GM19239 (cell line): ENCODE data around the genes PIPOX and GIT1.

- RRBS, result no CpG with 5 or more reads among the region's 15 CpGs
Observed at GRCh38 chr17:29042443-29043711, at the start of gene PIPOX. Gene PIPOX, plus strand, starts transcription at chr17:29043141.

GRCh38 chr17:29089737-29090232 lies 46.8 kb downstream of the PIPOX start:
- RRBS, result 95% methylated on average over 5 of the region's 15 CpGs

- RRBS, result no CpG with 5 or more reads among the region's 15 CpGs
Observed at GRCh38 chr17:29092226-29092678, 49.3 kb downstream of the PIPOX start.

- RRBS, result no CpG with 5 or more reads among the region's 6 CpGs
Observed at GRCh38 chr17:29099505-29100112, 56.7 kb downstream of the PIPOX start.

- RRBS, result no CpG with 5 or more reads among the region's 11 CpGs
Observed at GRCh38 chr17:29106967-29107463, 64.1 kb downstream of the PIPOX start.

DNA sequence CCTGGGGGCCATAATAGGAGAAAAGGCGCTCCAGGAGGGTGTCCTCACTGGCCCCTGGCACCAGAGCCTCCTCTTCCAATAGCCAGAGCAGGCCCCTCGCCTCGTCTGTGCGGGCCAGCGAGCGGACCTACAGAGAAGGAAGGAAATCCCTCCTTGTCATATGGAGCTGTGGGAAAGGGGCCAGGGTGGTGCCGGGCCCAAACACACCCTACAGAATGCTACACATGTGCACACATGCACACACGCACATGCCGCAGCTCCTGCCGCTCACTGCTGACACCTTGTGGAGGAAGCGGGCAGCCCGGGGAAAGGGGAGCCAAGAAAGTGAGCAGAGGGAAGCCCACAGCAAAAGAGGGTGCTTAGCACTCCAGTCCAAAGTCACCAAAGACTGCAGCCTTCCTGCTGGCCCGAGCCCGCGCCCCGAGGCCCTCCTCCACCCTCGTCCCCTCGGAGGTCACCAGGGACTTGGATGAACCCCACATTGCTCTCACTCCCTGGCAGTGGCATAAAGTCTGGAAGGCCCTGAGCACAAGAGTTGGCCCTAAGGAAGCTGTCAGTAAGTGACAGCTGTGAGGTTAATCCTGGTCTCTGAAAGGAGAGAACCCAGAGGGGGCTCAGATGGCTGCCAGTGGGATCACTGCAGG lies 68.3 kb downstream of the MYO18A start:
- RRBS, result no CpG with 5 or more reads among the region's 18 CpGs

DNA sequence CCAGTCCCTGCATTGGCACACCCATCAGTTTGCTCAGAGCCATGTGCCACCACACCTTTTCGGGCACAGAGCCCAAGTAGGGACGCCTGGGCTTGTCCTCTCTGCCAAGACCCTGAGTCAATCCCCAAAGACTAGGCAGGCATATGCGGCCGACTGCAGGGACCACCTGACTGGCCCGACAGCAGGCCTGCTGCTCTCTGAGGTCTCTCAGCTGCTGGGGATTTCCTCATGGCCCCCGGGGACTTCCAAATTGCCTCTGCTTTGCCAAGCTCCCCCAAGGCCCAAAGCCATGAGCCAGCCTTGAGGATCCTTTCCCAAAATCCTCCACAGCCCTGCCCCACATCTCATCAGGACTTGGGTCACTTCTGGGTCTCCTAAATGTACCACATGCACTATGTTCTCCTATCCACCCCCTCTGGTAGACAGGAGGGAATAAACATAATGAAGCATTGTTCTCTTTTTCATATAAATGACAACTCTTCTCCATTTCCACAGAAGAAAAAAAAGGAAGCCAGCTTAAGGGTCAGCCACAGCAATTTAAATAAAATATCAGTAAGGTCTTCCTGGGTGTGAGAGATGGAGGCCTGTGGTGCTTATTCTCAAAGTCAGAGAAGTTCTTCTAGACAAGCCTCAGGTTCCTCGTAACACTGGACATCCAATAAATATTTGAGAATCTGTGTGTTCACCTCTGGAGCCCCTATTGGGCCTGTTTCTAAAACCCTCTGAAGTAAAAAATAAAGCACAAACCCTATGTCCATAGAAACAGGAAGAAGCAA lies 30.5 kb downstream of the MYO18A start:
- RRBS, result no CpG with 5 or more reads among the region's 7 CpGs

DNA sequence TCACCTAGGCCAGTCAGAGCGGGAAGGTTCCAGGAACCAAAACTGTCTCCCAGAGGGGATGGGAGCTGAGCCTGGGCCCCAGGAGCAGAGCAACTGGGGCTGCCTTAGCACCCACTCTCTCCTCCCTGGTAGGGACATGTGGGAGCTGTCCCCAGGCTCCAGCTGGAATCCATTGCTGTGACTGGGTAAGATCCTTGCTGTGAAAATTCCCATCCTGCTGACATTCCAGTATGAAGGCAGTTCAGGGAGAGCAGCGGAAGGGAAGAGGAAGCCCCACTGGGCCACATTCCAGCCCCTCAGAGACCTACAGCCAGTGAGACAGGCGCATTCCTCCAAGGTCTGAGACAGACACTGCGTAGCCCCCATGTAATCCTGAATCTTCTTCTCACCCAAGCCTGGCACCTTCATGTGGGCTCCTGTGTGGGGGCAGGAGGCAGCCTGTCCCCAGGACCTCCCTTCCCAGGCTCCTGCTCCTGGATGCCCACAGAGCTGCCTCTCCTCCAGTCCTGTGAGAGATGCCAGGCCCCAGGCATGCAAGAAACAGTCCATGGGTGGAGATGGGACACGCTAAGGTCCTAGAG lies 24.2 kb downstream of the MYO18A start:
- RRBS, result no CpG with 5 or more reads among the region's 5 CpGs

- RRBS, result no CpG with 5 or more reads among the region's 15 CpGs
Observed at GRCh38 chr17:29204447-29204805, 24.2 kb upstream of the MYO18A start.

GRCh38 chr17:29347787-29348024 lies 42.5 kb upstream of the TAOK1 start:
- RRBS, result no CpG with 5 or more reads among the region's 1 CpG

- RRBS, result 1% methylated on average over 18 of the region's 22 CpGs
Observed at GRCh38 chr17:29390043-29390286, 198 bp upstream of the TAOK1 start.

GRCh38 chr17:29391442-29391723 lies 1.2 kb downstream of the TAOK1 start:
- RRBS, result no CpG with 5 or more reads among the region's 7 CpGs

DNA sequence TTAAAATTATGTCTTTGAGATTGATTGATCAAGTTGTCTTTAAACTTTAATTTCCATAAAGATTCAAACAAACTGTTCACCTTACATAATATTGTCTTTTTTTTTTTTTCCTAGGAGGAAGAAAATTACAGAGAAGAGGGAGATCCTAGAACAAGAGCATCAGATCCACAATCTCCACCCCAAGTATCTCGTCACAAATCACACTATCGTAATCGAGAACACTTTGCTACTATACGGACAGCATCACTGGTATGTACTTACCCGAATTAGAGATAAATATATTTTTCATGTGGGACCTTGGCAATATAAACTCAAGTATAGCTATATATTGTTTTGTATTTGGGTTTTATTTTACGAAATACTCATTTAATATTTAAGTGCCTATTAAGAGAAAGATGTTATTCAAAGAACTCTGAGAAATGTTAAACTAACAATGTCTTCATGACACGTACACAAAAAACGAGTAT lies 64.3 kb downstream of the ABHD15 start:
- RRBS, result no CpG with 5 or more reads among the region's 8 CpGs

DNA sequence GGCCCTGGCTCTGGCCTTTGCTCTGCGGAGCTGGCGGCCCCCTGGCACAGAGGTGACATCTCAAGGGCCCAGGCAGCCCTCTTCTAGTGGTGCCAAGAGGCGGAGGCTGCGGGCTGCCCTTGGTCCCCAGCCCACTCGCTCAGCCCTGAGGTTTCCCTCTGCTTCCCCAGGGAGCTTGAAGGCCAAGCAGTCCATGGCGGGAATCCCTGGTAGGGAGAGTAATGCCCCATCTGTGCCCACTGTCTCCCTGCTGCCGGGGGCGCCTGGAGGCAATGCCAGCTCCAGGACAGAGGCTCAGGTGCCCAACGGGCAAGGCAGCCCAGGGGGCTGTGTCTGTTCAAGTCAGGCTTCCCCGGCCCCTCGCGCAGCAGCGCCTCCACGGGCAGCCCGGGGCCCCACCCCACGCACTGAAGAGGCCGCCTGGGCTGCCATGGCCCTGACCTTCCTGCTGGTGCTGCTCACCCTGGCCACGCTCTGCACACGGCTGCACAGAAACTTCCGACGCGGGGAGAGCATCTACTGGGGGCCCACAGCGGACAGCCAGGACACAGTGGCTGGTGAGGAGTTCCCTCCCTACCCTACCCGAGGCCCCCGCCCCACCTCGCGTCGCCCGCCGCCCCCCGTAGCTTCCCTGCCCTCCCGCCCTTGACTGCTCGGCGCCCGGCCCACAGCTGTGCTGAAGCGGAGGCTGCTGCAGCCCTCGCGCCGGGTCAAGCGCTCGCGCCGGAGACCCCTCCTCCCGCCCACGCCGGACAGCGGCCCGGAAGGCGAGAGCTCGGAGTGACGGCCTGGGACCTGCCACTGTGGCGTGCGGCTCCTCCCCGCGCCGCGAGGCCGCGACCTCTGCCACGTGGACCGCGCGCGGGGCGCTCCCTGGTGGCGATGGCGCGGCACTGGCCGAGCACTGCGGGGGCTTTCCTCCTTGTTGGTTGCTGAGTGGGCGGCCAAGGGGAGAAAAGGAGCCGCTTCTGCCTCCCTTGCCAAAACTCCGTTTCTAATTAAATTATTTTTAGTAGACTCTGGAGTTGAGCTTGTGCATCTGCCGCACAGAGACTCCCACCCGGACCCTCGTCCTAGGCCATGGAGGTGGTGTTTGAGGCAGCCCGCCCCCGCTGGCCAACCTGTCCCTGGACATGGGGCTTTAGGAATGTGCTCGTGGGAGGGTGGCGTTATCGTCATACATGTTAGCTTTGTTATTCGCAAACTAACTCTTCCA lies 4.0 kb downstream of the TP53I13 start:
- RRBS, result 72% methylated on average over 13 of the region's 82 CpGs

DNA sequence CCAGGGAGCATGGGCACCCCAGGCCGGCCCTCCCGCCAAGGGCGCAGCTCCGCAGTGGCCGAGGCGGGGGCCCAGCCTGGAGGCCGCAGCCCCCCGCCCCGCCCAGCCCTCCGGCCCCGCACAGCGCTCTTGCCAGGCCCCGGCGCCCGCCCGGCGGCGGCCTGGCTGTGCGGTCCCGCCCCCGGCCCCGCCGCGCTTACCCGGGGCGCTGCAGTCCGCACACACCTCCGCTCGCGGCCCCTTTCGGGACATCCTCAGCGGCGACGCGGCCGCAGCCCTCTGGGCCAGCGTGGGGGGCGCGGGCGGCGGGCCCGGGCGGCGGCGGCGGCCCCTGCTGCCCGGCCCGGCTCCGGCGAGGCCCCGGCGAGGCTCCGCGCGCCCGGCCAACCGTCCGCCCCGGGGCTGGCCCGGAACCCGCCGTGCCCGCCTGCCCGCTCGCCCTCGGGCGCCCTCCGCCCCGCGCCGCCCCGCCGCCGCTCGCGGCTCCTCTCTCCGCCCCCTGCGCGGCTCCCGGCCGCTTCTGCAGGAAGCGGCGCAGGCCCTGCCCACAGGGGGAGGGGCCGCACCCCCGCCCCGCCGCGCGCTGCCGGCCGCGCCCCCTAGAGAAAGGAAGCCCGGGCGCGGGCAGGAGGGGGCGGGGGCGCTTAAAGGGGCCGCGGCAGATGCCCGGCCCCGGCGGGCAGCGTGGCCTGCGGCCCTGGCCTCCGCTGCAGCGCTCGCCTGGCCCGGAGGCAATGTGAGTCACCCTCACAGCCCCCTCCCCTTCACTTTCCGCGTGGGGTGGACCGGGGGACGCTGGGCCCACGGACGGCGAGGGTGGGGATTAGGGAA lies at the start of gene GIT1:
TSS of gene GIT1 (minus strand) at position 522 of the 831 bp plus-strand sequence.
- RRBS, result 2% methylated on average over 53 of the region's 115 CpGs

DNA sequence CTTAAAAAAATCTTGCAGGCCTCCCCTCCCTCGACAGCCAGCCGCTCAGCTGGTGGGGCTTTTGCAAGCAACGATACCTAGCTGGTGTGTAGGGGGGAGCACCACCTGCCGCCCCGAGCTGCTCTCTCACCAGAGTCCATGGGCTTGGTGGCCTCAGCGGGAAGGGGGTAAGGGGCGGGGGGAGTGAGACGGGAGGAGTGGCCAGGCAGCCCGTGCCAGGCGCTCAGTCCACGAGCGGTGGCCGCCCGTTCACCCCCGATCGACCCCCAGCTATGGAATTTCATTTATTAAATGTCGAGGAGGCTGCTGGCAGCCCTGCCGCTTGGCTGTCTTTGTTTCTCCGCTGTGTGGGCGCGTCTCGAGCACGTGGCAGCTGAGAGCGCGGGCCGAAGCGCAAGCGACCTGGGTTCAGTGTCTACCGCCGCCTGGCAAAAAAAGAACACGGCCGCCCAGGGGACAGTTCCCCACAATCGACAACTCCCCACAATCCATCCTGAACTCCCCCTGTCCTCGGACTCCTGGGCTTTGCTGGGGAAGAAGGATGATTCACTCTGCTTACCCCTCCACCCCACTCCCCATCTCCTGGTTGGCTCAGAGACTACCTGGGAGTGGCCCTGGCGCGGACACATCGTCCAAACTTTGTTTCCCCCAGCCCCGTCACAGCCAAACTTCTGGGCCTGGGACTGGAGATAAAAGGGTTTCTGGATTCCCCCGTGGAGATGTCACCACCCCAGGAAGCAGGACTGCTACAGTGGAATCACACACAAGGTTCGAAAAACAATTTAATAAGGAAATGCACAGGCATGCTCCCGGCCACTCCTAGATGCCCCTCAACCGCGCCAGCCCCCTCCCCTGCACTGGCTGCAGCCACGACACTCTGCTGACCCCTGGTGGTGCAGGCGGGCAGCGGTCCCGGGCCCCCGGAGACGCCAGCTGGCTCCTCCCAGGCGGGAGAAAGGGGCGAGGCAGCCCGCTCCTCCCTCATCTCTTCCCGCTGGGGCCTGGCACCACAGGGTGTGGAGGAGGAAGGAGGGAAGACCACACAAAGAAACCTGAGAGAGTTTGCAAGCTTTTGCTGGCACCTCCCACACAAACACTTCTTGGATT lies 1.6 kb upstream of the ANKRD13B start:
- RRBS, result 0% methylated on average over 6 of the region's 53 CpGs

GRCh38 chr17:29664843-29665885 lies 42.5 kb upstream of the CORO6 start:
- RRBS, result no CpG with 5 or more reads among the region's 3 CpGs

DNA sequence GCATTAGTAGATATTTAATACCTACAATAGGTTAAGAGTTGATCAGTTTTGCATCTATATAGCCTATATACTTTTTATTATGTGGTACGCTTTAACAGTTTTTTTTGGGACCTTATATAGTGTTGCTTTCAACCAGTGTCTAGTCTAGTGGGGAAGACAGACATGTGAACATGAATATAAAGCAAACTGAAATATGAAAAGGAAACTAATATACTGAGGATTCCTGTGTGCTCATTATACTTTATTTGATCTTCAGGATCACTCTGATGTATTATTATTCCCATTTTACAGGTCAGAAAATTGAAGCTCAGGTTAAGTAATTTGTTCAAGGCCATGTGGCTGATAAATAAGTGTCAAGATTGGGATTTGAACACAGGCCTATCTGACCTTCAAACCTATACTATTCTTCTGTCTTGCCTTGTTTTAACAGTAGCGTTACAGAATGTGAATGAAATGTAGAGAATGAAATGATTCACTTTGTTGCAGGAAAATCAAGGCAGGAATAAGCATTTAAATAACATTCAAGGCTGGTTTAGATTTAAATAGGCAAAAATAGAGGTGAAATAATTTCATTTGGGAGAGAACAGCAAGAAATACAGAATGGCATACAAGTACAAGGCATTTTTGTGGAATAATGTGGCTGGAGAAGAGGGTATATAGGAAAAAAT lies 4.0 kb downstream of the NSRP1 start:
- RRBS, result no CpG with 5 or more reads among the region's 2 CpGs

DNA sequence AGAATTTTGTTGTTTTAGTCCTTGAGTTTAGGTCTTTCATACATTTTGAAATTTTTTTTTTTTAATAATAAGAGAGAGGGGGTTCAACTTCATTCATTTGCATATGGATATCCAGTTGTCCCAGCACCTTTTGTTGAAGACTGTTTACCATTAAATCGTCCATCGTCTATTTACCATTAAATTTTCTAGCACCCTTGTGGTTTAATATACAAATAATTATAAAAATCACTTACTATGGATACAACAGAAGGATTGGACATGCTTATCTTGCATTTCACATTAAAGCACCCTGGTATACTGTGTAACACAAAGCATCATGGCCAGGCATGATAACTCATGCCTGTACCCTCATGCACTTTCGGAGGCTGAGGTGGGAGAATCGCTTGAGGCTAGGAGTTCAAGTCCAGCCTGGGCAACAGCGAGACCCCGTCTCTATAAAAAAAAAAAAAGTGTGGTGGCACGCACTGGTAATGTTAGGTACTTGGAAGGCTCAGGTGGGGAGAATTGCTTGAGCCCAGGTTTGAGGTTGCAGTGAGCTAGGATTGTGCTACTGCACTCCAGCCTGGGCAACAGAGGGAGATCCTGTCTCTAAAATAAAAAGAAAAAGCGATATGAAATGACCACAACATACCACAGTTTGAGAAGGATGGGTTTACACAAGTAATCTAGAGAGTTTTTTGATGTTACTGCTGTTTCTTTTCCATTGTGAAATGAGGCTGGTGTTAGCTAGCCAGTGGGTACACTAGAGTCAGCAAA lies 7.2 kb downstream of the NSRP1 start:
- RRBS, result no CpG with 5 or more reads among the region's 8 CpGs